Duodenum (tissue), 1 donor: ENCODE data around the gene CAPZA3.

- PRO-cap: no peak
These were observed 13.7 kb downstream of the MGST1 start for GRCh38 chr12:16361071-16361578.

DNA sequence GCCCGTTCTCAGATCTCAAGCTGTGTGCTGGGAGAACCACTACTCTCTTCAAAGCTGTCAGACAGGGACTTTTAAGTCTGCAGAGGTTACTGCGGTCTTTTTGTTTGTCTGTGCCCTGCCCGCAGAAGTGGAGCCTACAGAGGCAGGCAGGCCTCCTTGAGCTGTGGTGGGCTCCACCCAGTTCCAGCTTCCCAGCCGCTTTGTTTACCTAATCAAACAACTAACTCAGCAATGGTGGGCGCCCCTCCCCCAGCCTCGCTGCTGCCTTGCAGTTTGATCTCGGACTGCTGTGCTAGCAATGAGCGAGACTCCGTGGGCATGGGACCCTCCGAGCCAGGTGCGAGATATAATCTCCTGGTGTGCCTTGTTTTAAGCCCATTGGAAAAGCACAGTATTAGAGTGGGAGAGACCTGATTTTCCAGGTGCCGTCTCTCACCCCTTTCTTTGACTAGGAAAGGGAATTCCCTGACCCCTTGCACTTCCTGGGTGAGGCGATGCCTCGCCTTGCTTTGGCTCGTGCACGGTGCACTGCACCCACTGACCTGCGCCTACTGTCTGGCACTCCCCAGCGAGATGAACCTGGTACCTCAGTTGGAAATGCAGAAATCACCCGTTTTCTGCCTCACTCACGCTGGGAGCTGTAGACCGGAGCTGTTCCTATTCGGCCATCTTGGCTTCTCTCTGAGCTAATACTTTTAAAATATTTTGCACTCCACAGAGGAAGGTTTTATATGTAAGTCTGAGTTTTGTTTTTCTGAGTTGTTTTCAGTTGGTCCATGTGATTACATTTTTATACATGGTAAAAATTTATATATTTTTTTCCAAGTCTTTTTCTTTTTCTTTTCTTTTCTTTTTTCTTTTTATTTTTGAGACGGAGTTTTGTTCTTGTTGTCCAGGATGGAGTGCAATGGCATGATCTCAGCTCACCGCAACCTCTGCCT is 35.4 kb downstream of the MGST1 start:
- PRO-cap: no peak

GRCh38 chr12:18737853-18738418 is at the start of gene CAPZA3:
Gene CAPZA3 (plus strand): TSS chr12:18738119.
- PRO-cap: no peak

- PRO-cap: no peak
These were observed 63.2 kb upstream of the PLEKHA5 start for GRCh38 chr12:19066219-19066831.

DNA sequence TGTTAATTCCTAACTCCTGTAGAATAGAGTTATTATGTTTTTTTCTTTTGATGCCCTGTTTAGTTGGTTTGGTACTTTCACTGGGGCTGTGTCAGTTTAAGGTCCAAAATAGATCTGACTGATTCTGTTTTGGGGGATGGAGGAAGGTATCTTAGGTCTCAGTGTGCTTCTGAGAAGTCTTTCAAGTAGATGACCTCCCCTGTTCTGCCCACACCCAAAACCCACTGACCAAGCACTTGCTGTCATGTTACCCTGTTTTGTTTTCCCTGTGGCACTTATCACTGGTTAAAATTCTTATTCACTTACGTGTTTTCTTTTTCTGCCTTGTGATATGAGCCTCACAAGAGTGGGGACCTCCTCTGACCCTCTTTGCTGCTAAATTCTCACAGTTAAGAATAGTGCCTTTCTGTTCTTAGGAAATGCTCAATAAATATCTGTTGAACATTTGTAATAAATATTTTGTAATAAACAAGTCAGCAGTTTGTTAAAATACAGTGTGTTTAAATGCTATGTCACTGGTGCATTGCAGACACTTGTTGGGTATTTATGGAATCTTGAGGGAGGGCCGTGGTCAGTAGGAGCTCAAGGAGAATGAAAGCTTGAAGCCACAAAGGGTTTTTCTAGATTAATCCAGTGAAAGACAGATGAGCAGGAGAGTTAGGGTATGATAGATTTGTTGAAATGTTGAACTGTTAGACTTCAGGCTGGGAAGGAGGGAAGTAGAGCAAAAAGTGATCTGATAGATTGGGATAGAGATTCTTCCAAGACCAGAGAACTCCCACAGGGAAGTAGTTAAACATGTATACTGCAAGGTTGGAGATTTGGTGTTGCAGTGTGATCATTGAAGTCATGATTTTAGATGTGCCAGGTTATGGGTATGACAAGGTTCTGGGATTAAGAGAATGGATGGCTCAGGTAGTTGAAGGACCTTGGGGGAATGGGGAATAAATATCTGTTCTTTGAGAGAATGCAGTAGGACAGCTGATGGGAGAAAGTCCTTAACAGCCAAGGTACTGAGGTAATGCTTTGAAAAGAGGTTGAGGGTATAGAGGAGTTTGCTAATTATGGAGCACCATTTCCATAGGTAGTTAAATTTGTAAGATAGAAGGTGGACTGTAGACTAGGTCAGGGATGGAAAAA is 21.0 kb downstream of the PLEKHA5 start:
- PRO-cap: no peak

- PRO-cap: no peak
These were observed 85.5 kb upstream of the AEBP2 start for GRCh38 chr12:19353750-19354151.

GRCh38 chr12:19412840-19413391 is 26.4 kb upstream of the AEBP2 start:
- PRO-cap: no peak

DNA sequence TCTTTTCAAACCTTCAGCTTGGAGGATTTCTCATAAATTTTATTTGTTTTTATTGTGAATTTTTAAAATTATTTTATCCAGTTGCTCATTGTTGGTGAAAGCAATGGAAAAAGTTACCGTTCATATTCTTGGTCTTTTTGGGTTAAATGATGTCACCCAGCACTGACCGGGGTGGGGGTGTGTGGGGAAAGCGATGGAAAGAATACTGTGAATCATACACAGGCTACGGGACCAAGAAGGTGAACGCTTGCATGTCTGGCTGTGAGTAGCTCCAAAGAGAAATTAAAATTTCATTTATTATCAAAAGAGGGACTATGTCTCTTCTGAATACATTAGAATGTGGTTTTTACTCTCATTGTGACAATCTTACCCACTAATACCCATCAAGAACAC is 430.1 kb downstream of the AEBP2 start:
- PRO-cap: no peak

GRCh38 chr12:20426137-20426642 is 57.9 kb downstream of the PDE3A start:
- PRO-cap: no peak

- PRO-cap: no peak
These were observed 57.6 kb downstream of the SLCO1B3 start for GRCh38 chr12:20868086-20868559.

- PRO-cap: no peak
These were observed 22.3 kb downstream of the IAPP start for GRCh38 chr12:21394714-21395692.

DNA sequence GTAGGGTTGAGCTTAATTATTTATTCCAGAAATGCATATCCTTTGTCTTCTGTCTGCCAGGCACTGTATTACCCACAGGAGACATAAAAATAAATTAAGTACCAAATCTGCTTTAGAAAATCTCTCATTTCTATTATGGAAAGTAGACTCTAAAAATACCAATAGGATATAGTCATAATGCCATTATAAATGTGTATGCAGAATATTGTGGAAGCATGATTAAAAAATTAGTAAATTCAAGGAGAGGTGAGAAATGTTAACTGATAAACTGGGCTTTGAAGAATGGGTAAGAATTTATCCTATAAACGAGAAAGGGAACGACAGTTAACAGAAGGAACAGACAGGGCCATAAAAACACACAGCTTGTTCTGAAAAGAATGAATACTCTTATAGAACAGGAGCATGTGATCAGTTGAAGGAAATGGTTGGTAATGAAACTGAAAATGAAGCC is 7.9 kb downstream of the GOLT1B start:
- PRO-cap: no peak

DNA sequence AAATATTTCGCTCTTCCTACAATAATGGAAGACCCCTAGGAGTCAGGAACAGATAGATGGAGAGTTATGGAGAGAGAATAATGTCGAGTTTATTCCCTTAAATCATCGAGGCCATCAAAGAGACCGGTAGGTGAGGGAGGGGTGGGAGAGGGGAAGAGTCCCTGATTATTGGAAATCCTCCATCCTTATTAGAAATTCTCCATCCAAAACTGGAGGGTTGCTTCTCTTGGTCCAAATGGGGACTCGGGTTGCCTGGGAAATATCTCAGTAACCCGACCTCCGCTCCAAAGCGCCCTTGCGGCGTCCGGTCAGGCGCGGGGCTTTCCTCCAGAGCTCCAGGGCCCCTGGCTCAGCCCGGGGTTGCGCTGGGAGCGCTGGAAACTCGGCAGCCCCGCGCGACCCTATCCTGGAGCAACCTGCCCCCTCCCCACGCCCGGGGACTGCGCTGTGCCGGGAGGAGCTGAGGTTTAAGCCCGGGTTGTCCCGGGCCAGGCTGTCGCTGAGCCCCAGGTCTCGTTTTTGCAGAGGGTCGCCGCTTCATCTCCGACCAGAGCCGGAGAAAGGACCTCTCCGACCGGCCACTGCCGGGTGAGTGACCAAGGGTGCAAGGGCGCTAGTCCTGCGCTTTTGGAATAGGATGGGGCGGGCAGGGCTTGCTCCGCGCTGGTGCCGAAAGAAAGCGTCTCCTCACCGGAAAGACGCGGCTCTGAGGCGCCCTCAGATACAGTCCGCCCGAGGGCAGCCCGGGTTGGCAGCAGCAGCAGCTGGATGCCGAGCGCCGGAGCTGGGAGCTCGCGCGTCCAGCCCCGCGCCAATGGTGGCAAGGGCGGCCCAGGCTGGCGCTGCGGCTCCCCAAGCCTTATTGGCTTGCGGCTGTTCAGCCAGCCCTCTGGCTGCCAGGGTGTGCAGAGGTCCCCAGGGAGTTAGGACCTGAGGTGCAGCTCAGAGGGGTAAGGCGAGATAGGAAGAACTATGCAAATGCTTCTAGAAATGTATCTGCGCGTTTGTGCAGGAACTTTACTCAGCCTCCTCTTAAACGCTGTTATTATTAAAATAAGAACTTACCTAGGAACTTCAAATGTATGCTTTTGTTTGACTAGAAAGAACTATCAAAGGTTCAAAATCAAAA is 1.5 kb downstream of the SPX start:
- PRO-cap: no peak

GRCh38 chr12:21643870-21644377 is 13.7 kb downstream of the LDHB start:
- PRO-cap: no peak

GRCh38 chr12:21656019-21656471 is 1.6 kb downstream of the LDHB start:
- PRO-cap: no peak

GRCh38 chr12:21662217-21662798 is 4.7 kb upstream of the LDHB start:
- PRO-cap: no peak

- PRO-cap: no peak
These were observed 19.0 kb upstream of the LDHB start for GRCh38 chr12:21676609-21677089.

- PRO-cap: no peak
These were observed 8.5 kb downstream of the KCNJ8 start for GRCh38 chr12:21765900-21766422.

DNA sequence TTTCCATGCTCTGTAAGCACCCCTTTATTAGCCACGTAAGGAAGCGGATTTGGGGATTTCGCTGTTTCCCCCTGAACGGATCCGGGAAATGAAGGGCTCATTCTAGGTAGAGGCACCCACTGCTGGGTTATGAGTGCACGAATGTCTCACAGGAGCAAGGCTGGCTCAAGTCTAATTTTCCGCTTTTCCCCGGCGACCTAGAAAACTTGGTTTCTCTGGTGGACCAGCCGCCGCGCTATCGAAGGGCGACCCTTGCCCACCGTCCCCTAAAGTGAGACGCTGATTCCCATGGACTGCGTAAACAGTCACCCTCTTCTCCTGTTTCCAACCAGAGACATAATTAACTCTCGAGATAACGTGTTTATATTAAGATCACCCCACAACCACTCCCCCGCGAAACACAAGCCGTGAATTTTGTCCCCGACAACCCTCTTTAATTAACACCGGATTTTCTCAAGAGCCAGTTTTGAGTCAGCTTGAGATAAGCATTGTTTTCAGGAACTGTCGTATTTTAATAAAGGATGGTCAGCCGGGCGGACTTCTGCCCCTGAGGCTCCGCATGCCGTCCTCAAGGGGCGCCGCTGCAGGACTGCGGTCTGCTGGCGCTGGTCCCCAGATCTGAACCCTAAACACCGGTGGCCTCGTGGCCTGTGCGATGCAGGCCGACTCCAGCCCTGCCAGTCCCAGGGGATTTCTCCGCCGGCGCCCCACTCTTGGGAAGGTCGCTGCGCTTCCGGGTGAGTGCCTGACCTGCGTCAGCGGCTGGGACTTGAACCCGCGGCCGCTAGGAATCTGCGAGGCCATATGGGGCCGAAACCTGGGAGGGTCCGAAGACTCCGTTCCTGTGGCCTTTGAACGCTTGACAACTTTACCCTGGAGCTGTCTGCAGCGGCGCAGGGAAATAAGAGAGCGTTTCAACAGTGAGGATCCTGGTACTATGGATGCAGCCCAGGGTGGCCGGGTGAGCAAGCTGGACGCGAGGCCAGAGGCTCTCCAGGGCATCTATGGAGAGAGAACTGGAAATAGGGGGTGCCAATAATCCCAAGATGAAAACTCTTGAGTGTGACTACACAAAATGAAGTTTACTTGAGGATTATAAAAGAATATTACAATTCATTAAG is 719 bp upstream of the ABCC9 start:
- PRO-cap: no peak

DNA sequence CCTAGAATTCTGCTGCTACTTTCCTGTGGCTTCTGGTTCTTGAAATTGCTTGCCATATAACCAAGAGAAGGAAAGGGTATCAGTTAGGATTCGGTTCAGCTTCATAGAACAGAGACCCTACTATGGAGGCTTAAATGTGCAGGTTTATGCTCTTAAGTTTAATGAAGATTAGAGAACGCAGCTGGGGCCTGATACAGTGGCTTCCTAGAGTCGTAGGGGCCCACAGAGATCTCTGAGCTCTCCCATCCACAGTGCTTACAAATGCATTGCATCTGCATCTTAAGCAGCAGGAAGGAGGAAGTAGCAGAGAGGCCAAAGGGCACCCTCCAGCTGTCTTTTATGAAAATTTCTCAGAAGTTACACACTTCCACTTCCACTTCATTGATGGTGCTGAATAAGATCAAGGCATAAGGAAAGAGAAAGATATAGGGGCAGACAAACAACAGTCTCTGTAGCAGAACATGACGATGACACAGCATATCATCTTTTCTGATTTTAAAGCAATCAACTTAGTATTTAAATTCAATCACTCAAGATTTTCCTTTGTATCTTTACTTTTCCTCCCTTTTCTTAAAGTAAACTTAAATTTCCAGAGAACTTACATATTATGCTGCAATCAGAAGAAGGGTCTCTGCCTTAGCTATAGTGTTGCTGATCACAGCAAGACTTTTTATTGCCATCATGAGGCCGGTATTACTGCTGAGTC is 51.6 kb upstream of the ABCC9 start:
- PRO-cap: no peak